M059J (cell line): Measurements from ENCODE around the genes TCF15, SCRT2, PSMF1 and SIRPB1.

DNA sequence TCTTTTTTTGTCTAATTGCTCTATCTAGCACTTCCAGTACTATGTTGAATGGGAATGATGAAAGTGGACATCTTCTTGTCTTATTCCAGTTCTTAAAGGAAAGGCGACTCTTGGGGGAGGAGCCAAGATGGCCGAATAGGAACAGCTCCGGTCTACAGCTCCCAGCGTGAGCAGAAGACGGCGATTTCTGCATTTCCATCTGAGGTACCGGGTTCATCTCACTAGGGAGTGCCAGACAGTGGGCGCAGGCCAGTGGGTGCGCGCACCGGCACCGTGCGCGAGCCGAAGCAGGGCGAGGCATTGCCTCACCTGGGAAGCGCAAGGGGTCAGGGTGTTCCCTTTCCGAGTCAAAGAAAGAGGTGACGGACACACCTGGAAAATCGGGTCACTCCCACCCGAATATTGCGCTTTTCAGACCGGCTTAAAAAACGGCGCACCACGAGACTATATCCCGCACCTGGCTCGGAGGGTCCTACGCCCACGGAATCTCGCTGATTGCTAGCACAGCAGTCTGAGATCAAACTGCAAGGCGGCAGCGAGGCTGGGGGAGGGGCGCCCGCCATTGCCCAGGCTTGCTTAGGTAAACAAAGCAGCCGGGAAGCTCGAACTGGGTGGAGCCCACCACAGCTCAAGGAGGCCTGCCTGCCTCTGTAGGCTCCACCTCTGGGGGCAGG, 12.4 kb upstream of the DEFB126 start:
- RAMPAGE, long total RNA, result no peak

DNA sequence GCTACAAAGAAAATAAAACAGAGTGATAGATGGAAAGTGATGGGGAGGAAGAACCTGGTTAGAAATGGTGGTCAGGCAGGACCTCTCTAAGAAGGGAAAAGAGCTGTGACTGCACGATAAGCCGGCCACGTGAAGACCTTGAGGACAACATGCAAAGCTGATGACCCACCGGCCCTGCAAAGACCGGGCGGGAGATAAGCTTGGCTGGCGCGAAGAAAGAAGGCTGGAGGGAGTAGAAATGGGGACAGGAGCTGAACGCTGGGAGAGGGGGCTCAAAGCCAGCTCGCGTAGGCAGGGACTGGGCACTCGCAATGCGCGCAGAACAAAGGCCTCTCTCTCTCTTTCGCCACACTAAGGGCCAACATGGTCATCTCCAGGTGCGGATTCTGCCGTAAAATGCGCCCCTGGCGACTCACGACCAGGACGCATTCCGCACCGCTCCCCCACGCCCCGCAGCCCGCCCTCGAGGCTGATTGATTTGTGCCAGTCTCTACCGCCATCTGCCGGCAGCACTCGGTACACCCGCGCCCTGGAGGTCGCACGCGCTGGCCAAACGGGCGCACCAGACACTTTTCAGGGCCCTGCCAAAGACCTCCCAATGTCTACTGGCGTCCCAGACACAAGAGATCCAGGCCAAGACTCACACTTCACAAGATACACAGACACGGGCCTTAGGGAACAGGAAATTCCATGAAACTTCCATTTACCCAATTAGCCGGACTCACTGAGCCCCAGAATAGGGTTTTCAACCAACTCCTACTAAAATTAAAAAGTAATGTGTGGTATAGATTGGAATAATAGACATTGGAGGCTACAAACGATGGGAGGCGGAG, 9.3 kb downstream of the DEFB132 start:
- RAMPAGE, long total RNA, result no peak

GRCh38 chr20:325984-326514, 697 bp downstream of the SOX12 start:
- RAMPAGE, long total RNA, result no peak

GRCh38 chr20:330360-330868, 5.1 kb downstream of the SOX12 start:
- RAMPAGE, long total RNA, result no peak

DNA sequence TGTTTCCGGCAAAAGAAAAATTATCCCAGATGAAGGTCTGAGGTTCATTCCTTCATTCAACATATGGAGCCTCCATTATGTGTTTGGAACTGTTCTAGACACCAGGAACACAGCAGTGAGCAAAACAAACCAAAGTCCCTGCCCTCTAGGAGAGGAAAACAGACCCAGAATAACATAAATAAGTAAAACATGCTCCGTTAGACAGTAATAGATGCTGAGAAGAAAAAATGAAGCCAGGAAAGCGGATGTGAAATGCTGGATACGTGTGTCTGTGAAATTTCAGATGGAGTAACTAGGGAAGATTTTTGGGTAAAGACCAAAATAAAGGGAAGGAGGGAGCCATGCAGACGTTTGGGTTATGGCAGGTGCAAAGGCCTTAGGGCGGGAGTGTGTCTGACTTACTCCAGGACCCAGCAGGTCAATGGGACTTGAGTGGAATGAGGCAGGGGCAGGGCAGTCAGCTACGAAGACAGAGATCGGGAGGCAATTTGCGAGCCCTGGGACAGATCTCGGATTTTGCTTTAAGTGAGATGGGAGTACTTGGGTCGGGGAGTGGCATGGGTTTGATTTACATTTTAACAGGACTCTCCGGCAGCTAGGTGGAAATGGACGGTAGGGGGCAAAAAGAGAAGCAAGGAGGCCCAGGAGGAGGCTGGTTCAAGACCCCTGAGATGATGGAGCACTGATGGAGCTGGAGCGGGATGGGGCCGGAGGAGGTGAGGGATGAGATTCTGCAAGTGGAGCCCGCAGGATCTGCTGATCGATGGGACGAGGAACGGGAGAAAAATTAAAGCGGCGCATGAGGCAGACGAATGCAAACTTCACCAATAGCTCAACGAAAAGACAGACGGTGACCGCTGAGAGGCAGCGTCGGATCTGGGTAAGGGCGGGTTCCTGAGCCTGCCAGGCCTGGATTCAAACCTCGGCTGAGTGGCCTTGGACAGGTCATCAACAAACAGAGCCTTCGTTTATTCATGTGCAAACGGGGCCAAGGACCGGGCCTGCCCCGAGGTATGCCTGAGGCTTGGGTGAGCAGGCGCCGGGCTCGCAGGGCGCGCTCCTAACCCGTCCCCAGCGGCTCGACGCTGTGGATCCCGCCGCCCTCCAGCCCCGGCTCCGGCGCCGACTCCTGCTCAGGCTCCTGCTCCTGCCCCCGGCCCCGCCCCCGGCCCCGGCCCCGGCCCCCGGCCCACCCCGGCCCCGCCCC, 904 bp upstream of the RBCK1 start:
- RAMPAGE, long total RNA, result no peak

DNA sequence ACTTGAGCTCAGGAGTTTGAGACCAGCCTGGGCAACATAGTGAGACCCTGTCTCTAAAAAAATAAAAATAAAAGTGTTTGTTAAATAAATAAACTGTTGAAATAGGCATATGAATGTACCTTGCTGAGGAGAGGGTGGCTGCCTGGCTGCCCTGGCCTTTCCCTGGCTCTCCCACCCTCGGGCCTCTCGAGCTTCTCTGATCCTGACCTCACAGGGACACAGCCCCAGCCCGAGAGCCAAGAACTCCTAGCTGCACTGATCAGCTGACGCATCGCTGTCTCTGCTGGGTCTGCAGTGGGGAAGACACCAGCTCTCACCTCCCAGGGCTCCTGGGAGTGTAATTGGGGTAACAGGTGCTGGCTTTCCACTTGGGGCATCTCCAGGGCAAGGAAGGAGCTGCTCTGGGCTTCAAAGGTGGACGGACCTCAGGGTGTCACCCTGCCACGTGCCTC, 7.0 kb downstream of the TCF15 start:
- RAMPAGE, long total RNA, result no peak

- RAMPAGE, long total RNA, result no peak
These were observed at the start of gene TCF15 for GRCh38 chr20:610080-610724. TSS of gene TCF15 (minus strand) at chr20:610309.

GRCh38 chr20:675587-676235, at the start of gene SCRT2:
TSS of gene SCRT2 (minus strand) at chr20:675802.
- RAMPAGE, long total RNA, result no peak

- RAMPAGE, long total RNA, result no peak
These were observed 40.1 kb downstream of the SLC52A3 start for GRCh38 chr20:727817-728908.

GRCh38 chr20:750735-750992, 17.6 kb downstream of the SLC52A3 start:
- RAMPAGE, long total RNA, result no peak

DNA sequence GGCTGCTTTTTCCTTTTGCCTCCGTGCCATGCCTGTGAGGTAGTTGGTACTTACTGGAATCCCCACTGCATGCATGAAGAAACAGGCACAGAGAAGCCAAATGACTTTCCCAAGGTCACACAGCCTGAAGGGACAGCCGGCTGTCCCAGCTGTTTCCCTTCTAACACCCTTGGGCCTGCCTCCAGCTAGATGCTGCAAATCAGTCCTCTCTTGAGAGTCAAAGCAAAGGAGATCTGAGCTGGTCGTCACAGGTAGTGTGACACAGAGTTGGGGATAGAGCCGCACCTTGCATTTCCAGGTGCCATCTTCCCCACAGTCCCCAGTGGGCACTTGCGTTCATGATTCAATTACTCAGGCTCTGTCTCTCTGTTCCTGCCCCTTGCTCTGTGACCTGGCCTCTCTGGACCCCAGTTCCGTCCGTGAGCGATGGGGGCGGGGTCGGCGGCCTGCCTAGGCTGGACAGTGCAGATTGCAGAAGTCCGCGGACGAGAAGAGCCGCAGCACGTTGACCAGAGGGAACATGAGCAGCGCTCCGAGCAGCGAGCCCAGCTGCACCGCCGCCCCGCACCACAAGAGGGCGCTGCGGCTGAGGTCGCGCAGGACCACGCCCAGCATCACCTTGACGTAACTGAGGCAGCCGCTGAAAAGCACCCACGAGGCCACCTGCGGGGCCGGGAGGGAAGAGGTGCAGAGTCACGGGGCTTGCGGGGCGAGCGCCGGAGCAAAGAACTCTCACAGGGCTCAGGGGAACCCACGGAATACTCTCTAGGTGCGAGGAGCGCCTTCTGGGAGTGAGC, 7.5 kb downstream of the SLC52A3 start:
- RAMPAGE, long total RNA, result no peak

DNA sequence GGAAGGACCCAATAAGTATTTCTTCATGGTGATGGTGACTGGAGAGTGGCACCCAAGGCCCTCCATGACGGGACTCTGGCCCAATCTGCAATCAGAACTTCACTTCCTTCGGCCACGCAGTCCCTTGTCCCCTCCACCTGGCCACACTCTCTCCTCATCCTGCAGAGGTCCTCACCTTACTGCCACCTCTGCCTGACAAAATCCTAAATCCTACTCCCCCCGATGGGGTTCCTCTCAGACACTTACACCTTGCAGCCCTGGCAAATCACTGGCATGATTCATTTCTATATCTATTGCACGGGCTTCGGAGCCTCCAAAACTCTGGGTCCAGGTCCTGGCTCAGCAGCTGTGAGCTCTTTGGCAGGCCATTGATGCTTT, 5.4 kb downstream of the RSPO4 start:
- RAMPAGE, long total RNA, result no peak

- RAMPAGE, long total RNA, result no peak
These were observed 12.5 kb upstream of the PSMF1 start for GRCh38 chr20:1105990-1106253.

GRCh38 chr20:1118534-1119674, at the start of gene PSMF1:
TSS of gene PSMF1 (plus strand) at chr20:1118602.
- RAMPAGE, long total RNA, result no peak

DNA sequence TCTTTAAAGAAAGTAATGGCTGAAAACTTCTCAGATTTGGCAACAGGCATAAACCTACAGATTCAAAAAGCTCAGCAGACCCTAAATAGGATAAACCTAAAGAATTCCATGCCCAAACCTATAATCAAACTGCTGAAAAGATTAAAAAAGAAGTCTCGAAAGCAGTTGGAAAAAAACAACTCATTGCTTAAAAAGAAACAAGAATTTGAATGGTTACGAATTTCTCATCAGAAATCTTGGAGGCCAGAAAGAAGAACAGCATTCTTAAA, 28.5 kb downstream of the TMEM74B start:
- RAMPAGE, long total RNA, result no peak

DNA sequence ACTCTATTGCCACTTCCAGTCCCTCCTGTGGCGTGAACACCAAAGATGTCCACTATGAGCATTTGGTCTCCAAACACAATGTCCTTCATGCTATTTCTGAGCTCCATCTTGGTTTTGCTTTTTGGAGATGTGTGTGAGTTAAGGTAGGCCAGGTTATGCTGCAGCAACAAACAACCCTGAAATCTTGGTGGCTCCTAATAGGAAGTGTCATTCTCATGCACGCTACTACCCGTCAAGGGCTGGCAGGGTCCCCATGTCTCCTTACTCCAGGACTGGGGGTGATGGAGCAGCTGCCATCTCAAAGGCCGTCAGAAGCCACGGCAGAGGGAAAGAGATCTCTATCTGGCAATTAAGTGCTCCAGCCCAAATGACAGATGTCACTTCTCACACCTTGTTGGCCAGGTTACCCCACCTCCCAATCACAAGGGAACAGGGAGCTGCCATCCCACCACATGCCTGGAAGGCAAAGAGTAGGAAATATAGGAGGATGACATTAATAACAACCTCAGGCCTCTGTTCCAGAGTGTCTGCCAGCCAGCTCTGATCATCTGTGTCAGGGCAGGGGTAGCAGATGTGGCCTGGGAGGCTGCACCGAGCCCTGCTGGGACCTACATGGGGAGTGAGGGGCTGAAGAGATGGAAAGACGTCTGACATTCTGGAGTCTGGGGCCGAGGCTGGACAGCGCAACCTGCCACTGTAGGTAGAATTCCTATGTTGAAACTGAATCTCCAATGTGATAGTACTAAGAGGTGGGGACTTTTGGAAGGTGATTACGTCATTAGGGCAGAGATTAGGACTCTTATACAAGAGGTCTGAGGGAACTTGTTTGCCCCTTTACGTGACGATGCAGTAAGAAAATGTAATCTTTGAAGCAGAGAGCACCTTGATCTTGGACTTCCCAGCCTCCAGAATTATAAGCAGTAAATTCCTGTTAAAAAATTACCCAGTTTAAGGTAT, 4.7 kb upstream of the SDCBP2 start:
- RAMPAGE, long total RNA, result no peak

GRCh38 chr20:1341659-1342440, 12.9 kb upstream of the SDCBP2 start:
- RAMPAGE, long total RNA, result no peak

GRCh38 chr20:1427344-1428320, 34.8 kb upstream of the FKBP1A start:
- RAMPAGE, long total RNA, result no peak

DNA sequence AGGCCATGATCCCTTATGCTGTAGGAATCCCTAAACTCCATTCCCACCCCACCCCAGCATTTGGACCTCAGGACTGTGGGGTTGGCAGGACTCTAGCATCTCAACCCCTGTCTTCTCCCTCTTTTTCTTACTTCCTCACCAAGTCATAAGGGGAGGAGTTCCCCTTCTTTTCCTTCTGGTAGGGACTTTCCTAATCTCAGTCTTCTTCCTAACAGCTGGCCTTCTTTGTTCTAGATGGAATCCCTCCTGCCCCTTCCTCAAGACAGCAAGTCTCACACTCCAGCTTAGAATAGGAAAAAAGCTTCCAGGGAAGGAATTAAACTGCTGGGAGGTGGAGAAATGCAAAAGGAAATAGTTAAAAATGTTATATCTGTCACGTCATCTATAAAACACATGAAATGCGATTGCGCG, 2.4 kb upstream of the SIRPB2 start:
- RAMPAGE, long total RNA, result no peak

DNA sequence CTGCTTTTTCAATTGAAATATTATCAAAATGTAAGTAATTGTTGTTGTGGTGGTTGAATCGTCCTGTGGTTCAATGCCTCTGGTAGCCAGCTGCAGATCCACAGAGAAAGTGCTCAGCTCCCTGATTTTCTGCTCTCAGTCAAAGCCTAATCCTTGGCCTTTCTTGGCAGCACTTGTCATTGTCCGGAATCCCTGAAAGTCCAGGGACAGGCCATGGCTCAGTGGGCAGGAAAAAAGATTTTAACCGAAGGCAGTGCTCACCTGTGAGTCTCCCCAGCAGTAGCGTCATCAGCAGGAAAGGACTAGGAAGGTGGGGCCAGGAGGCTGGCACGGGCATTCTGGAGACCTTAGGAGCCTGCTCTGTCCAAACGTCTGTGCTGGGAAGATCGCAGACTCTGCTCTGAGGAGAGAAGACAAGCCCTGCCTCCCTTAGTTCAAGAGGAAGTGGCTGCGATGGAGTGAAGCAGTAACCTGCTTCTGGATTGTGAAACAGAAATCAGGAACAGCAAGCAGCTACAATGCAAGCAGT, at the start of gene SIRPB1:
Gene SIRPB1, minus strand, starts transcription at position 402 of the 529 bp plus-strand sequence.
- RAMPAGE, long total RNA, result no peak